ENCODE measurements around the genes TMEM30A, FILIP1 and IRAK1BP1.

- RRBS, result no CpG with 5 or more reads among the region's 2 CpGs
These were observed 11.4 kb upstream of the COX7A2 start for GRCh38 chr6:75254635-75255786.

DNA sequence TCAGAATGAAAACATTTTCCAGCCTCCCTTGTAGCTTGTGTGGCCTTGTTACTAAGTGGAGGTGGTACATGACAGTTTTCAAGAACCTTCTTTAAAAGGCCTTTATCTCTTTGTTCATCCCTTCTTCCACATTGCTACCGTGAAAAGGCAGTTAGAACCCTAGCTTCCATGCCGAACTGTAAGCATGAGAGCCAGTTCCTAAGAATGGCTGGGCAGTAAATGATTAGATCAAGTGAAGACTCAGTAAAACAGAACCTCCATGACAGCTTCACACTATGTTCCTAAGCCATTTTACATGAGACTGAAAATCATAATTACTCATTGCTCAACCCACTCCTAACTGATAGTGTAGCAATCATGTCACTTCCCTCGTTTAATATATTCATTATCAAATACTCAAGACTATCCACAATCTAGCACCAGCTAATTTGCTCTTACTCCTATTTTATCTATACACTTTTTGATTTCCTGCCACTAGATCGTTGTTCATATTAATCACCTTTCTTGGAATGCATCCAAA lies 6.2 kb downstream of the TMEM30A start:
- RRBS, result no CpG with 5 or more reads among the region's 4 CpGs

DNA sequence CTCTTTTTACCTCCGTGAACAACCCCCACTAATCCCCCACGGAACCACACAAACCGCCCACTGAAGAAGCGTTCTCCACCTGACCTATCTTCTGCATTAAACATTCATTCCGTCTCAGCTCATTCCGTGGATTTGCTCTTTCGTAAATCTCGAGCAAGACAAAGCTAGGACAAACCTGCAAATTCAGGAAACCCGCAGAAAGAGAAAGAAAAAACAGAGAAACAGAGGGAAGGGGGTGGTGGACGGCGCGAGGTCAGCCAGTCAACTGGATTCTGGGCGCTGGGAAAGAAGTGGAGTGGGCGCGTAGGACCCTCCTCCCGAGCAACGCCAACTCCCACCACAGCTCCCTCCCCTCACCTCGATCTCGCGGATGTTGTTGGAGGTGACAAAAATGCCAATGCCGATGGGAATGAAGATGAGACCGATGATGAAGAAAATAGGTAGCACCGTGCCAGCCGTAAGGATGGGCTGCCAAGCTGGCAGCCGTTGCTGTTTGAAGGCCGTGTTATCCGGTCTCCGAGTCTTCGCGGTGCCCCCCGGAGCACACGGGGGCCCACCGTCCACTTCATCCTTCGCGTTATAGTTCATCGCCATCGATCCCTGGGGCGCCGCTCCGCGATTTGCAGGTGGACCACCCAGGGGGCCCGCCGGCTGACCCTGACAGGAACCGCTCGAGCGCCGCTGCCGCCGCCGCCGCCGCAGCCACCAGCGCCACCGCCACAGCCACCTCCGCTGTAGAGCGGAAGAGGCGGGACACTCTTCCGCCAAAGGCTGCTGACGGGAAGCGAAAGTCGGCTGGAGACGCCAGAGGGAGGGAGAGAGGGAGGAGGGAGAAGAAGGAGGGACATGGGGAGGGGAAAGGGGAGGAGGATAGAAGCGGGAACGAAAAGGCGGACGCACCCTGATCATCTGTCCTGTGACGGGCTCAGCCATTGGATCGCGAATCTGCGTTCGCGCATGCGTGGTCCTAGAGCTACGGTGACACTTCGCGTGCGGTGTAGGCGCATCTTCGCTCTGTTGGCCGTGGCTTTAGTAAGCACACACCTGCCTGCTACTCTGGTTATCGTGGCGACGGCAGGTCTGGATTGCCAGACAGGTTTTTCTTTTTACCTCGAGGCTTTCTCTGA lies at the start of gene TMEM30A:
Gene TMEM30A (minus strand): TSS at position 748 of the 1,127 bp plus-strand sequence.
- RRBS, result no CpG with 5 or more reads among the region's 84 CpGs

- RRBS, result 96% methylated on average over 4 of the region's 12 CpGs
These were observed at the start of gene FILIP1 for GRCh38 chr6:75493200-75494281. TSS of gene FILIP1 (minus strand) at chr6:75493800.

DNA sequence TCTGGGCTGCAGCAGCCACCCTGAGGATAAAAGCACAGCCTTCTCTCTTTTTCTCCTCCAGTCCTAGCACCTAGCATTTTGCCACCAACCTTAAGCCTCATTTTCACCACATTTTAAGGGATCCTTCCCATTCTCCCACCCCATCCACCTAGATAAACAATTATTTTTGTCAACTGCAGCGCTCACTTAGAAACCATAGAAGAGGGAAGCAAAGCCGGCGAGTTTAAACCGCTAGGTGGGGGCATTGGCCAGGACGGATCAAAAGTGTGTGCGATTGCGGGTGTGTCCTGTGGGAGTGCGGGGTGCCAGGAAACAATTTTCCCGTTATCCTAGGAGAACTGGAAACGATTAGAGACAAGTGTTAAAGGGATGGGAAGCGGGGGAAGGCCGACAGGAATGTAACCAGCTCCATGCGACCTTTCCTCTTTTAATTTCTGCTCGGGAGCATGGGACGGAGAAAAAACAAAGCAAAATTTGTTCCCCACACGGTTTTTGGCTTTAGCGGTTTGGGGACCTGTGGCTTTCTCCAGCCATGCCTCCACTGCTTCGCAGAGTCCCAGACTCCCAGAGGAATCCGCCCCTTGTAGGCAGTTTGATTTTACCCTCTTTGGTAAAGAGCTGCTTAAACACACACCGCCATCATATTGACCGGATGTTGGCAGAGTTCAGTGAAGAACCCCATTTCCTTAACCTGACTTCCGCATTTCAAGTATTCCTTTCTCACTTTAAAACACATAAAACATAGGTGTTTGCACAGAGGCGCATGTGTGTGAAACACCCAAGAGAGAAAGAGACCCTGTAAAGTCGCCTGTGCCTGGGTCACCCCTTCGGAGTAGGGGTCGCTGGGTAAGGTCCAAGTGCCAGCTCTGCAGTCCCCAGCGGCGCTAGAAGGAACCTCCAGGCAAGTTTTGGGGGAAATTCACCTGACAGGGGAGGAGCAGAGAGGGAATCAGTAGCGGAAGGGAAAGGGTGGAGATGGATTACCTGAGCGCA lies 2.9 kb upstream of the HTR1B start:
- RRBS, result no CpG with 5 or more reads among the region's 30 CpGs

- RRBS, result no CpG with 5 or more reads among the region's 7 CpGs
These were observed 181.6 kb downstream of the MEI4 start for GRCh38 chr6:77834437-77834869.

DNA sequence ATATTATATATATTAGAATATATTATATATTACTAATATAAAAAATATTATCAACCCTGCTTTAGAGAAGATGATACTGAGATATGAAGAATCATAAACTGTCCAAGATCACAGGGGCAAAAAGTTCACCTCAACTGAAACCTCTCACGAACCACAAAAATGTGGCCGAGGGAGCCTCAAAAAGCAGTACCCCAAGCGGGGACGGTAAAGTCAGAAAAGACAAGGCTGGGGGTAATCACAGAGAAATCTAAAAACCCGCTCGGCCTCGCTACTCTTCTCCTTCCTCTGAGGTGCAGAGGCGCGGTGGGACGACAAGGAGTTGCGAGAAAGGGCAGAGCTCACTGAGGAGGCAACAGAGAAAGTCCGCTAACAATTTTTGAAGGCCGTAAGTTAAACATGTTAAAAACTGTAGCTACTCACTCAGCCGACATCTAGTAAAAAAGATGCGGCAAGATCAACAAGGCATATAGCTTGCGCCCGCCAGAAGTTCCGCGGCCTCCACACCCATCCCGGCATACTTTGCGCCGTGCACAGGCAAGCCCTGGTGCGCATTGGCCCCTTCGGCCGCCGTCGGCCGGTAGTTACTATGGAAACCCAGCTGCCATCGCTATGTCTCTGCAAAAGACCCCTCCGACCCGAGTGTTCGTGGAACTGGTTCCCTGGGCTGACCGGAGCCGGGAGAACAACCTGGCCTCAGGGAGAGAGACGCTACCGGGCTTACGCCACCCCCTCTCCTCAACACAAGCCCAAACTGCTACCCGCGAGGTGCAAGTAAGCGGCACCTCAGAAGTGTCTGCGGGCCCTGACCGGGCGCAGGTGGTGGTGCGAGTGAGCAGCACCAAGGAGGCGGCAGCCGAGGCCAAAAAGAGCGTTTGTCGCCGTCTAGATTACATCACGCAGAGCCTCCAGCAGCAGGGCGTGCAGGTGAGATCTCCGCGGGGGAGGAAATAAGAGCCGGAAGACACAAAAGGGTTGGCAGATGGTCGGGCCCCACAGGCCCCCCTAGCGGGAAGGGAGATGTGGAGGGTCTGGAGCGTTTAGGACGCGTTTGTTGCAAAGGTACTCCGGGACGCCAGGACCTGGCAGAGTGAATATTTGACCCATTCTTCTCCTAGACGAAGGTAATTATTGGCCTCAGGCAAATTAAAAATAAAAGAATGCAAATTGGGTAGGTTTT lies at the start of gene IRAK1BP1:
Gene IRAK1BP1 (plus strand): TSS at position 584 of the 1,177 bp plus-strand sequence.
- RRBS, result 1% methylated on average over 25 of the region's 62 CpGs

DNA sequence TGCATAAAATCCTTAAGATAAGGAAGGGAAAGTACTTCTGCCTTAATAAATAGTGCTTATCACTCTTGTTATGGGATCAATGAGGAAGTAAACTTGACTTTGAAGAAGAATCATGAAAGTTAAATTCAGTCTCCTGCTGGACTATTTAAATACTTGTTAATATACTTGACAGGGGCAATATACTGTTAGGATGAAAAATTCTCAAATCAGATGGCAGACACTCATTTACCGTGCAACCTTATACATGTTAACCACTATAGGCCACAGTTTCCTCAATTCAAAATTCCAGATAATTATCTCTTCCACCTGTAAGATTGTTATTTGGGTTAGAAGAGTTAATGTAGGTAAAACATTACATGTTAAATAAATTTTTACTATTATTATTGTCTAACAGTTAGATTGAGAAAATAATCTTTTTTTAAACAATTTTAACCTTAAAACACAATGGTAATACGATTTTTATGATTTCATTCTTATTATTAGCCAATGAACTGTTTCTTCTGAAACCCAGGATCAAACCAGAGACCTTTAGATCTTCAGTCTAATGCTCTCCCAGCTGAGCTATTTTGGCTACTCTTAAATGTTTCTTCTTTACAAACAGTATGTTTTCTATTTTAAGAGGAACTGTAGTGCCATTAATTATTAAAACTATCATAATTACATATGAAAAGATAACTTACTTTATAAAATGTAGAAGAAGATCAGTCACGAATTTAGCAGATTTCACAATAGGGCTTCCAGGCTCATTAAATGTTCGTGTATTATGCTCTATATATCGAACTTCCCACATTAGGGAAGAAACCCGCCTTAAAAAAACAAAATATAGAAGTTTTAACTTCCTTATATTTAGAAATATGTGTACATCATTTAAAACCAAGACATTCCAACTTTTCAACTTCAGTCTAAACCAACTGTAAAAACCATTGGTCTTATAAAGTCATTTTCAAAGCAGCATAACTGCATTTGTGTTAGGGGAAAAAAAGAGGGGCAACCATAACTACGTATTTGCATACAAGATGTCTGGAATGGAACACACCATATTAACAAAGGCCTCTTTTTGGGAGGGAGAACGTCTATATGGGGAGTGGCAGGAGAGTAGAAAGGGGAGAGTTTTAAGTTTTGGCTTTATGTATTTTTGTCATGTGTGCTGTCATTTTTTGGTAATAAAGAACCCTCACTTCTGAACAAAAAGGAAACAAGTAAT lies 90.8 kb downstream of the IRAK1BP1 start:
- RRBS, result no CpG with 5 or more reads among the region's 8 CpGs

GRCh38 chr6:78997322-78997945 lies 80.6 kb downstream of the PHIP start:
- RRBS, result no CpG with 5 or more reads among the region's 7 CpGs

DNA sequence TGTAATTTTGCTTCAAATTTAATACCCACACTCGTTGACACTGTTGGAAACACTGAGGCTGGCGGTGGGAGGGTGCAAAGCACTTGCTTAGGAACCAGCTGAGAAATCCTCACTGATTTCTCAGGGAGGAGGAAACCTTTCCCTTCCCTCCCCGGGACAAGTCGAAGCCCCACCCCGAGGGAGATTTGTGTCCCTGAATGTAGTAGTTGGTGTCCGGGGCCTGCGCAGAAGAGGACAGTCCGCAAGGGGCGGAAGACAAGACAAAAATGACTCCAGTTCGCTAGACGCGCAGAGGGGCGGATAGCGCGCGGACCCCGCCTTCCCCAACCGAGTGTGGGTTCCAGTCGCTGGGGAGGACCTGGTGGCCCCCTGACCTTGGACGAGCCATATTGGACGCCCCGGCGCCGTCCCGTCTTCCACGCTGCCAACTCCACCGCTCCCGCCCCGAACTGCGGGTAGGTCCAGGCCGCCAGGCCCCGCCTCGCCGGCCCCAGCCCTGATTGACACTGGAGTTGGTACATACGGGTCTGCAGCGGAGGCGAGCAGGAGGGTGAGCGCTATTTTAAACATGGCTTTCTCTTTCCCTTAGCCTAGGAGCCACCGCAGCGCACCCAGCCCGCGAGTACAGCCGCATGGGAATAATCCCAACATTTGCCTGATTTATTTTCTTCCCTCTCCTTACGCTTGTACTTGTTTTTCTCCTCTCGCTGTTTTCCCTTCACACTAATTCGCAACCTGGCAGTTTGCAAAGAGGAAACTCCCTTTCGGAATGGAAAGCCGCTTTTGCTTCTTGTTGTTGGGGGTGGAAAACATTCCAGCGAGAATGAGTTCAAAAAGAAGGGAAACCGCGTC lies 155.6 kb upstream of the PHIP start:
- RRBS, result 3% methylated on average over 14 of the region's 51 CpGs

DNA sequence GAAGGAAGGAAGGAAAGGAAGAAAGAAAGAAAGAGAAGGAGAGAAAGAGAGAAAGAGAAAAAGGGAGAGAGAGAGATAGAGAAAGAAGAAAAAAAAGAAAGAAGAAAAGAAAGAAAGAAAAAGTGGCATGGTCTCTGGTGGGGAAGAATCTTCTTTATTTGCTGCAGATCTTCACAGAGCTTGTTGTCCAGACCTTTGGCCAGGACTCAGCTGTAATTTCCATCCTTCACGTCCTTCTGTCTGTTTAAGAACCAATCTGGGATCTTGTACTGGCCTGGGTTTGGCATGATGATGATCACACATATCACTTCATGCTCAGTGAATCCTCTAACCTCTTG lies 199.9 kb upstream of the PHIP start:
- RRBS, result no CpG with 5 or more reads among the region's 1 CpG

DNA sequence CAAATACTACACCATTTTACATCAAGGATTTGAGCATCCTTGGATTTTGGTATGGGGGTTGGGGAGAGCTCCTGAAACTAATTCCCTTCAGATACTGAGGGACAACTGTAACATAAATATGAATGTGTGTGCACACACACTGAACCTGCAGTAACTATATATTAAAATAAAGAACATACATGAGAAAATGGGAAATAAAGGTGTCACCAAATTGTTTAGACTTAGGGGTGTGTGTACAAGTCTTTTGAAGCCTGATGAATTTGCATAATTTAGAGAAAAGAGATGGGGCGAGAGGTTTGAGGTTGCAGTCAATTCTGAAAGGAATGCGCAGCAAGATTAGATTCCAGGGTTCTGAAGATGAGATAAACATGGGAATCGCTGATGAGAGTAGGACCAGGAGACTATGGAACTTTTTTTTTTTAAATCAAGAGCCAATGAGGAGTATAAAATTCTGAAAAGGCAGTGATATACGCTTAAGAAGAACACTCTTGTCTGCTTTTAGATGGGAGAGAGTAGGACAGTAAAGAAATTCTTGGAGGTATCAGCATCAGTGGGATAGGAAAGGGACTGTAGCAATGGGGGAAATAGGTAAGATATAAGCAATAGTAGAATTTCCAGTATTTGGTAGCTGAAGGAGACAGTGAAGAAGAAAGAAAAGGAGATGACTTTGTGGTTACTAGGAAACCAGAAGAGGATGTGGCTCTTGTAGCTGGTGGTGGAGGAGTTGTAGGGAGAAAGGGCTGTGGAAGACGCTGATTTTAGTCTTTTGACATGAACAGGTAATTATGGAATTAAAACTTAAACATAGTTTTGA lies 25.8 kb downstream of the SH3BGRL2 start:
- RRBS, result no CpG with 5 or more reads among the region's 5 CpGs

GRCh38 chr6:80438660-80439212 lies 332.3 kb downstream of the BCKDHB start:
- RRBS, result no CpG with 5 or more reads among the region's 3 CpGs

DNA sequence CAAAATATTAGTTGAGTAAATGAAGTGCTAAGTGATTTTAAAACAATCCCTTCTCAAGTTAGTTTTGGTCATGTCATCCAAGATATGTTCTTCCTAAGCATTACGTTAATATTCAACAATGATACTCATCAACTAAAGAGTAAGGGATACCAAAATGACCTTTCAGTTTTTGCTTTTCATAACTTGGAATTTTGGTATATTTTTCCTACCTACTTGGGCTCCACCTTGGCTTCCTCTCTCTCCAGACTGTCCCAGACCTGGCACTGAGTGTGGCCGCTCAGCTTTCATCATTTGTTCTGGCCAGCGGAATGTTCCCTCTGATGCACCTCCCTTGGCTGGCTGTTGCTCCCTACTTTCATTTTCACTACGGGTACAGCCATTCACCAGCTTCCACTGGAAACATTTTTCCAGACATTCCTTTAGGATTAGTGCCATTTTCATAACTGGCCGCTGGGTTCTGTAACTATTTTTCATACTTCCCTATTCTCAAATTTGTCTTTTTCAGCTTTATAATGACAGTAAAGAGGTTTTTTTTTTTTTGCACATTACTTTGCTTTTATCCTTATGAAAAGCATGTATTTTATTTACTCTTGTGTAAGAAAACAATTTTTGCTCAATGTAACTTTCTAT lies 487.4 kb downstream of the TENT5A start:
- RRBS, result no CpG with 5 or more reads among the region's 5 CpGs

GRCh38 chr6:81745692-81746325 lies 6.7 kb downstream of the TENT5A start:
- RRBS, result no CpG with 5 or more reads among the region's 3 CpGs

DNA sequence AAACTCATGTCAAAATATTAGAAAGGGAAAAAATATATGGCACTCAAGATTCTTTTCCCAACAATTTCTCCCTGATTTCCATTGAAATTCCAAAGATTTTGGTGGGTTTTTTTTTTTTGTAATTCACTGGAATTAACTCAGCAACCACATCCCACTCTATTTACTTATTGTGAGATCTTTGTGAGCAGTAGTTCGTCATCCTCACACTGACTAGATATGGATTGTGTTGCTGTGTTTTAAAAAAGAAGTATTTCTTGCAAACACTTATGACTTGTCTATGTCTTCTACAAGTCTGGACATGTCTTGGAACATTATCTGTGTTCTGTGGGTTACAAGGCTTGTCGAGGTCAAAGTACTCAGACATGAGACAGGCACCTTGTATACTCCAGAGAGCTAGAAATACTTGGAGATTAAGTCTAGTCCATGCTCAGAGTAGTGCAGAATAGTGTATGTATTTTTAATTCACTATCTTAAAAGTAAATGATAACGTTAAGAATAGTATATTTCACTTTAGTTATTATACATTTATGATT lies 7.3 kb upstream of the TENT5A start:
- RRBS, result no CpG with 5 or more reads among the region's 3 CpGs

DNA sequence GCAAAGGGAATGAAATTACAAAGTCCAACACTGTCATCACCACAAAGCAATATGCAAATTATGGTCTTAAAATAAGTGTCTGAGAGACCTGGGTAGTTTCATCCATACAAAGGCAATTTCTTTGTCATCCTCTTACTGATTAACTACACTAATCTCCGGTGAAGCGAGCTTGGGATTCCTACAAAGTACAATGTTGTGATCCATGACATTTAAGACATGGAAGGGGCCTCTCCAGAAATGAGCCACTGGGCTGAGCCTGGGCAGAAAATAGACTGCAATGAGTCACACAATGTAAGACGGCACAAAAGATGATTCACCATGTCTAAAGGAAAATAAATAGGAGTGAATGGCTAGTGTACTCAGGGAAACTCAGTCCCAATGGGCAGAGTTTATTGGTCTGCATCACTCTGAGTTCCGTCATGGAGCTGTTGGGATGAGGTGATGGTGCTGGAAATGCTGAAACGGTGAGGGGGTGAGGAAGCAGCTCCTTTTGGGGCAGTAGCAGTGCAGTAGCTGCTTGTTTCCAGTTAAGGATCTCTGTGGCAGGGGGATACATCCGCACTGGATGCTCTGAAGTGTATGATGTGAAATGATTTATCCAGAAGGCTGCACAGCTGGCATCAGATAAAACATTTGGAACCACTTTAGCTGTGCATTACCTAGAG lies 103.3 kb downstream of the IBTK start:
- RRBS, result no CpG with 5 or more reads among the region's 6 CpGs

- RRBS, result no CpG with 5 or more reads among the region's 79 CpGs
These were observed 1.8 kb downstream of the TPBG start for GRCh38 chr6:82364991-82366148.

- RRBS, result no CpG with 5 or more reads among the region's 10 CpGs
These were observed 194.6 kb downstream of the TPBG start for GRCh38 chr6:82558264-82558523.

All from HCT116 (cell line).